ENCODE data around the gene NFIL3.

DNA sequence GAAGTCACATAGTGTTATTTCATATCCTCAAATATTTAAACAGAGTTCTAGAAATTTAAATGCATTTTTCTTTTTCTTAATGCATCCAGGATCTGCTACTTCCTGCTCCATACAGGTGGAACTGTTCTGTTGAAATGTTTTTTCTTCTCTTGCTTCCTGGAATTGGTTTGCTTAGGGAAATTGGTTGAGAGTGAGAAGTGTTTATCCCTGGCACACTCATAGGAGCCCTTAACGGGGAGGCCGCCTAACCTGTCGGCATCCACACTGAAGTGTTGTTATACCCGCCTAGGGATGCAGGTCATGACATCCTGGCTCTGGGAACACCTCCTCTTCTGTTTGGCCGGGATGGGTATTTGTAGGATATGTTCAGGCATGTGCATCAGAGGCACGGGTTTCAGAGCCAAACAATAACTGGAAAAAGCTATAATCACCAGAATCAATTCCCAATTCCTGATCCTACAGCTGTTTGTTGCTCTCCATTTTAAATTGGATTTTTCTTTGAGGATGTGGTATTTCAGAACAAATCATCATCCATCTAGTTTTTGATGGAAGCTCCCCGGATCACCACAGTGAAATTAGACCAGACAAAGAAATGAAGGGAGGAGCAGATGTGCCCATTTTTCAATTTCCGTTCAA lies 239.8 kb downstream of the GADD45G start:
- PRO-cap, 8 experiments: no peak in any of the 8 experiments

GRCh38 chr9:89878456-89879218 lies 273.8 kb downstream of the GADD45G start:
- PRO-cap, 8 experiments: no peak in any of the 8 experiments

GRCh38 chr9:89886223-89886571 lies 281.4 kb downstream of the GADD45G start:
- PRO-cap, 8 experiments: no peak in any of the 8 experiments

DNA sequence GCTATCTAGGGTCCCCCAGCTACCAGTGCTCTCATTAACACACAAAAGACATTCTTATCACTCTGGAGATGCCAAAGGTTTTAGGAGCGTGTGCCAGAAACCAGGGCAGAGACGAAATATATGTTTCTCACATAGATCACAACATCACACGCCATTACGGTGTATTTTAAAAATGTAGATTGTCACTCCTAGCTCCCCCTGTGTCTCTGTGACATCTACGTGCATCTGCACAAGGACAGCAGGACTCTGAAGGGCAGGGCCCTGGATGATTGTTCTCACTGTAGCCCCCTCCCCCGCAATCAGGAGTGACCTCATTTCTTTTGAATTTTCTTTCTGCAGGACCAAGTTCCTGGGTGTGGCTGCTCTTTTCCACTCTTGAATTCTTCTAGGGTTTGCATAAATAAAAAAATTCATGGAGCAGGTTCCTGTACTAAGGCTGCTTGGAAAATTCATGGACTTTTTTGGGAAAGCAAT lies 311.4 kb downstream of the GADD45G start:
- PRO-cap, 8 experiments: no peak in any of the 8 experiments

DNA sequence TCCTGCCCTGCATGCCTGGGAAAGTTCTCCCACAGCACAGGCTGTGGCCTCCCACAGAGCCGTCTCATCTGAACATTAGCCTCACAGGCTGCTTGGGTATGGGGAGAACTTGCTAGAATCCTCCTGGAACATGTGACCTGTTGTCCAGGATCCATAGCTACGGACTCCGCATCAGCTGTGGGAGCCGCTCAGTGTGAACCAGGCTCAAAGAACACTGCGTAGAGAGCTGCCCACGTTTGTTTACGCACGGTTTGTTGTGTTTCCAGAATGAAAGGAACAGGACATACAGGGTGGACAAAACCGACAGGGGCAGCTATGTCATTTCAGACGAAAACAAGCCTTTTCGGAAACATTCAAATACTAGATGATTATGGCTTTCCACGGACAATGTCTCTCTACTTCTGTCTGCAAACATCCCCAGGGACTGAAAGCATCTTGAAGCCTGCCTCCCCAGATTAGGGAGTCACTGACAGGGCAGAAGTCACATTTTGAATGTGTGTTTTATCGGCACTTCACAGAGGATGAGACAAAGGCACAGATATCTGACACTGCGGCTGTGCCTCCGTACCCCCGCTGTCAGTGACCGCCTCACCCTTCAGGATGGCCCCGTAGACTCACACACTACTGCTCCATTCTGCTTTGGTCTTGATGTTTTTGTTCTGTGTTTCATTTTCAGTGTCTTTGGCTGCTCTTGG lies 390.3 kb downstream of the GADD45G start:
- PRO-cap, 8 experiments: no peak in any of the 8 experiments

DNA sequence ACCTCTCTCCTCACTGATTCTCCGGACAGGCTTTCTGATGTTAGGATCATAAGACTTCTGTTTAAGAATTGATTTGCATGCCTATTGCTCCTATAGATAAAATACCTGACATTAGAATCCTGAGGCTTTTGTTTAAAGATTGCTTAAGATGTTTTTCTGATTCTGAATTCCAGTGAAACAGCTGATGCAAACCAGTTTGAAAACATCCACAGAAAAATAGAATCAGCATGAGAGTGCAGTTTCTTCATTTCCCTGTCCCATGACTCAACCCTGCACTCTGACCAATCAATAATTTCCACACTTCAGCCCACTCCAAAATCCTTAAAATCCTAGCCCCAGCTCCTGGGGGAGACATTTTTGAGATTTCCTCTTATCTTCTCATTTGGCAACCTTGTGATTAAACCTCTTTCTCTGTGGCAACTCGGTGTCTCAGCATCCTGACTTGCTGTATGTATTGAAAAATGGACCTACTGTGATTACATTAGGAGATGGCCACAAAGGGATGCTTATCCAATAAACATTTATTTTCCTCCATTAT lies 310.4 kb downstream of the DIRAS2 start:
- PRO-cap, 8 experiments: no peak in any of the 8 experiments

DNA sequence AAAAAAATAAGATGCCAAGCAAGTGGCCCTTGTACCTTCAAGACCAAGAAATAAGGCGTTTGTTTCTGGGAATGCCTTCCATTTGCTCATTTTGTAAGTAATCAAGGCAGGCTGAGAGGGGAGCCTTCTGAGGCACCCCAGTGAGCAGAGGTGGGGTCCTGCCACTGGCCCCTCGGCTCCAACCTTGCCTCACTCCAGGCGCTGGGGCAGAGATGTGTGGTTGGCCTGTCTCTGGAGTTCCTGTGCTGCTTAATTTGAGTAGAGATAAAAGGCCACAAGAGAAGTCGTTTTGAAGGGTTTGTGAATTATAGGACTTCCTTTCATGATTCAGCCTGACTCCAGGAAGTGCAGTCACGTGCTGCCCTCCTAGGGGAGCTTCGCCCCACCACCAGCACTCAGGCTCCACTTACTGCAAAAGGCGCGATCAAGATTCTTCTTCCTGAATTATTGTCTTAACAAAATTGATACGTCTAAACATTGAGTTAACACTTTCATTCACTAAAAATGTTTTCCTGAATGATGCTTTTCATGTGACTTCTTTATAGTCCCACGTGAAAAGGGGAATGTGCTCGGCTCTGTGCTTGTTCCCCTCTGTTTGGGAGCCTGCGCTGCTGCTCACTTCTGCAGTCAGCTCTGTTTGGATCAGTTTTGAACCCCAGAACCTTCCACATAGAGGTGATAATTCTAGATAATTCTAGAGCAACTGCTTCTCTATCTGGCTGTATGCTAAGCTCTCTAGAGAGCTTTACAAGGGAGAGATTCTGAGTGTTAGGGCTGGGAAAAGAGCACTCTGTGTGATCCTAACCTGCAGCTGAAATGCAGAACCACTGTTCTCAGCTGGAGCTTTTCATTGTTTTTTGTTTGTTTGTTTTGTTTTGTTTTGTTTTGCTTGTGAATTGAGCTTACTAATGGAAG lies 13.8 kb downstream of the SYK start:
- PRO-cap, 8 experiments: no peak in any of the 8 experiments

GRCh38 chr9:90839733-90840192 lies 38.1 kb downstream of the SYK start:
- PRO-cap, 8 experiments: peak in 3 of 8 experiments; most common plus-strand start chr9:90839822 (in 2)

- PRO-cap, 8 experiments: no peak in any of the 8 experiments
Observed at GRCh38 chr9:90964103-90964946, 162.7 kb downstream of the SYK start.

GRCh38 chr9:90964947-90965702 lies 163.5 kb downstream of the SYK start:
- PRO-cap, 8 experiments: no peak in any of the 8 experiments

GRCh38 chr9:91164552-91165278 lies 197.0 kb downstream of the AUH start:
- PRO-cap, 8 experiments: peak in 5 of 8 experiments; most common plus-strand start chr9:91164915 (in 2); most common minus-strand start chr9:91164781 (in 3)

- PRO-cap, 8 experiments: no peak in any of the 8 experiments
Observed at GRCh38 chr9:91358864-91359885, 2.5 kb downstream of the AUH start.

DNA sequence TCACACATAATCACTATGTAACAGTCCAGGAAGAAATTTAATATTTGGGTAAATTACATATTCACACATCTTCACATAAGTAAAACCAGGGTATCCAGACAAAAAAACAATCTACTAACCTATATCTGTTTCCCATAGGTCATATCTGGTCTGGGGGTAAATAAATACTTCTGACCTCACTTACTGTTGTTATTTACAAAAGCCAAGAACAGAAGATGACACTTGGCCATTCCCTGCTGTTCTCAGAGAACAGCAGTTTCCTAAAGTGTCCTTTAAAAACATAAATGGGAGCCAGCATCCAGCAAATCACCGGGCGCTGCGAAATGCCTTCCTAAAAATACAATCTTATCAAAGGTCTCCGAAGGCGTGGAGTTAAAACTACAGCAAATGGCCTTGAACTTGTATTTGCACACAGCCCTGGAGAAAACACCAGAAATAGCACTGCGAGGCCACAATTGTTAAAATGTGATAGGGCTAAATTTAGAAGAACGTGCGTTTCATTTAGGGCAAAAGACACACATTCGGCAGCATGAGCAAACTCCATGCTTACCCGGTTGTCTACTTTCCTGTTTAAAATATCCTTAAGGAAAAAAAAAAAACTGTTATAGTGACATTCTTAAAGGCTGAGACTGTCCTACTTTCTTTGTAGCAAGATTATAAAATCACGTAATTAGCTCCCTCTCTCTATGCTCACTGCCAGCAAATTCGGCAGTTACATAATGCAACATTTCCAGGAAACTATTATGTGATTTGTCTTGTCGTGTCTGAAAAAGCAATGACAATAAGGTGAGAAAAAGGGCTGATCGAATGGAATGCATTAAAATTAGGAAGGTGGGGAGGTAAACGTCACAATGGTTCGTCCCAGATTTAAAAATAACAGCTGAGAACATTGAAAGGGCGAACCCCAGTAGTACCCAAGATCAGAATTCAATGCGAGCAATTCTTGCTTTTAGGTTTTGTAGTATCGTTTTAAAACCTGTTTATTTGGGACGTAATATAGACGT lies 1.4 kb downstream of the NFIL3 start:
- PRO-cap, 8 experiments: no peak in any of the 8 experiments

- PRO-cap, 8 experiments: peak in 8 of 8 experiments; most common plus-strand start chr9:91423497 (in 6); most common minus-strand start chr9:91423887 (in 7)
Observed at GRCh38 chr9:91422885-91423943, at the start of gene NFIL3. Gene NFIL3 (minus strand): TSS chr9:91423832.

GRCh38 chr9:91482829-91483723 lies 59.4 kb upstream of the NFIL3 start:
- PRO-cap, 8 experiments: no peak in any of the 8 experiments

DNA sequence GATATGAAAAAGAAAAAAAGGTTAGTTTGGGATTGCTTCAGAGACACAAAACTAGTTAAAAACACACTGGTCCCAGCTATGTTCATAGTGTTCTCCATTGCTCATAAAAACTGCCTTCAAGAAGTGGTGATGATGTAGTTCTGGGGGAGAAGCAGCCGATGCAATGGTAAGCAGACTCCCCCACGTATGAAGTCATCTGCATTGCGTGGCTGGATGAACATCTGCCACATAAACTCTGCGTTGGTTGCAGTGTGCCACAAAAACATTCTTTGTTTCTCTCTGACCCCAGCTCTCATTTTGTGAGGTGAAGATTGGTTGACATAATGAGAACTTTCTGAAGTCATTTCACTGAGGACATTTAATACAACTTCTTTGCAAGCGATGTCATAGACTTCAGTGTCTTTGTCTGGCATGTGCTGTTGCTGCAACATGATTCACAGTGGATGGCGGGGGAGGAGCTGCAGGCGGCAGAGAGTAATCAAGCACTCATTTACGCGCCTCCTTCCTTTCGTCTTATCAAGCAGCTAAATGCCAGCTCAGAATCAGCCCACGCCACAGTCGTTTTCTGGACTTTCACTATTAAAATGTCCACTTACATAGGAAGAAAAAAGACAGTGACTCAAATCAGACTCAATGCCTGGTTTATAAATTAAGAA lies 91.5 kb upstream of the NFIL3 start:
- PRO-cap, 8 experiments: no peak in any of the 8 experiments

DNA sequence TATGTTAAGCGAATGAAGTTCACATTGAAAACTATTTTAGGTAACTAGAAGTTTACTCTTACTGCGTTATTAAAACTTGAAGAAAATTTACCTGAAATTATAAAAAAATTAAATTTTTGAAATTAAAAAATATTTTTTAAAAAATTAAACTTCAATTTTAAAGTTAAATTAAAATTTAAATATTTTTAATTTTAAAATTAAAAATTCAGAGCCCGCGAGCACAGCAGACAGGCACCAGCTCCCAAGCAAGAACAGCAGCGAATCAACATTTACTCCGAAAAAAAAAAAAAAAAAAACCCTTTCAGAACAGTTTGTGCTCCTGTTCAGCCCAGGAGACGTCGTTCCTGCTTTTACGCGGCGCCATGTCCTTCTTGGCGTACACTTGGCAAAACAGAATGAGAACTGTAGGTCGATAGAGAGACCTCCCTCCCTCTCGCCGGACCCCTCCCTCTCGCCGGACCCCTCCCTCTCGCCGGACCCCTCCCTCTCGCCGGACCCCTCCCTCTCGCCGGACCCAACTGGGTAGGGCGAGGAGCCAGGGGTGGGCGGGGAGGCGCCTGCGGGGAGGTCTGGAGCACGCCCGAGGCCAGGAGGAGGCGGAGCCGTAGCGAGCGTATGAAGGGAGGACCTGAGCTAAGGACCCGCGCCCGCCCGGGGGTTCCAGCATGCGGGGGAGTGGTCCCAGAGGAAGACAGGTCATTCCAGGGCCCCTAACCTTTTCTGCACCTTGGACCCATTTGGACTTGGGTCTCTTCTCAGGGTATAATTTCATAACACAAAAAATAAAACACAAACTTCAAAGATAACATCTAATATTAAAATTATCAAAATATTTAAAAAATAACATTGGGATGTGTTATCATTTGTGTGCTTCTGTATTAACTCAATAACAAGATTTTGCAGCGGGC lies 235.7 kb downstream of the ROR2 start:
- PRO-cap, 8 experiments: no peak in any of the 8 experiments

DNA sequence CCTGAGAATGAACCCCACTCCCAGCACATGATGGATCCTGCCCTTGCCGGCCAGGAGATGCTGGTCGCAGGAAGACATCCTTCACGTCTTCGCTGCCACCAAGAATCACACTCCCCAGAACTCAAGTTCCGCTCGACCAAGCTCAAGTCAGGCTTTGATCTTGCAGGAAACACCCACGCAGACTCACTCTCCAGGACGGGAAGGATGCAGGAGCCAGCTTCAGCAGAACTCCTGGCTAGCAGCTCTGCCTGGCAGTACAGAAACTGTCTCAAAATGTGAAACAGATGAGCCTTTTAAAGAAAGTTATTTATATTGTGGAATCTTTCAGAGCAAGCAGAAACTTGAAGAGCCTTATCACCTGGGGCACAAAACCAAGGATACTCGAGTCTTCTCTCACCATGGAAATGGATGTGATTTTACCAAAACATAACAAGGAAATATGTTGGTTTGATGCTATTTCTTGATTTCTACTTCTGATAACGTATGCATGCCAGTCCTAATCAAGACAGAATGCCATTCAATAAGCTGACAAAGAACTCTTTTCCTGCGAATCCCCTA lies 102.3 kb downstream of the ROR2 start:
- PRO-cap, 8 experiments: no peak in any of the 8 experiments

GRCh38 chr9:91857307-91857880 lies 92.6 kb downstream of the ROR2 start:
- PRO-cap, 8 experiments: no peak in any of the 8 experiments

DNA sequence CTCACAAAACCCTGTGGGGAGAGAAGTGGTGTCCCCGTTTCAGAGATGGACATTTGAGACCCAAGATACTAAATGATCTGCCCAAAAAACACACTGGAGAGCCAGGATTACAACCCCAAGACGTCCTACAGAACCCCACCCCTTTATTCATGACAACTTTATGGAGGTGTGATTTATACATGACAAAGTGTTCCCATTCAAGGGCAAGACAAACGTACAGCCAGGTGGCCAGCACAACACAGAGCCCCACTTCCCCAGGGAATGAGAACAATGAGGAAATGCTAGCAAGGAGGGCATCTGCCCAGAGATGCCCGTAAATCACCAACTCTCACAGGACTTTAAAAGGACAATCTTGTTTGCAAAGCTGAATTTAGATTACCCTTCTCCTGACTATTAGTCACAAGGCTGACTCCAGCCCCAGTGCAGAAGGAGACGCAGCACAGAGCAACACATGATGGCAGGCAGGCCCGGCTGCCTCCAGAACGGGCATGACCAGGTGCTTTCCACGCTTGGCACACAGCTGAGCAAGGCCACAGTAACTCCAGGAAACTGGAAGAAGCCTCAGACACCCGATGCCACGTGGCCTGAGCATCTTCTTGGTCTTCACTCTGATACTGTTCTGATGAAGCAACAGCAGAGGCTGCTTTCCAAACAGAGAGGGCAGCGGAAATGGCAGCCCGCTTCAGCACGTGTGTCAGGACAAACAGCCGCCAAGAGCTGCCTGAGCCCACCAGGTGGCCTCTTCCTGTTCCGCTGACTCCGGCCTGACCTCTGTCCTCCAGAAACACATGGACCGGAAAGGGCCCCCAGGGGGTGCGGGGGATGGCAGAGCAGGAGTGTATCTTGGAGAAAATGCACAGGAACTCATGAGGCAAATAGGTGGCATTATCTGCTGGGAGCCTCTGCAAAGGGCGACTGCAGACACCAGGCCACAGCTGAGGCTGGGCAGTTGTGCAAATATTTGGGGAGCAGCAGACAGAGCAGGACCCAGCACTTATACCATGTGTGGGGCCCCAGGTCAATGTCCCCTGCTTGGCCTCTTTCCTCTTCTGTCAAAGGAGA lies 51.3 kb downstream of the ROR2 start:
- PRO-cap, 8 experiments: no peak in any of the 8 experiments